GM23248 (cell line): ENCODE measurements around a stretch of chr7.

- RAMPAGE, long total RNA: no peak
Measured at GRCh38 chr7:201257-201759, 8.9 kb downstream of the FAM20C start.

- RAMPAGE, long total RNA: no peak
Measured at GRCh38 chr7:218944-219651, 26.7 kb downstream of the FAM20C start.

- RAMPAGE, long total RNA: no peak
Measured at GRCh38 chr7:332527-333494, 42.8 kb downstream of the FOXL3 start.

DNA sequence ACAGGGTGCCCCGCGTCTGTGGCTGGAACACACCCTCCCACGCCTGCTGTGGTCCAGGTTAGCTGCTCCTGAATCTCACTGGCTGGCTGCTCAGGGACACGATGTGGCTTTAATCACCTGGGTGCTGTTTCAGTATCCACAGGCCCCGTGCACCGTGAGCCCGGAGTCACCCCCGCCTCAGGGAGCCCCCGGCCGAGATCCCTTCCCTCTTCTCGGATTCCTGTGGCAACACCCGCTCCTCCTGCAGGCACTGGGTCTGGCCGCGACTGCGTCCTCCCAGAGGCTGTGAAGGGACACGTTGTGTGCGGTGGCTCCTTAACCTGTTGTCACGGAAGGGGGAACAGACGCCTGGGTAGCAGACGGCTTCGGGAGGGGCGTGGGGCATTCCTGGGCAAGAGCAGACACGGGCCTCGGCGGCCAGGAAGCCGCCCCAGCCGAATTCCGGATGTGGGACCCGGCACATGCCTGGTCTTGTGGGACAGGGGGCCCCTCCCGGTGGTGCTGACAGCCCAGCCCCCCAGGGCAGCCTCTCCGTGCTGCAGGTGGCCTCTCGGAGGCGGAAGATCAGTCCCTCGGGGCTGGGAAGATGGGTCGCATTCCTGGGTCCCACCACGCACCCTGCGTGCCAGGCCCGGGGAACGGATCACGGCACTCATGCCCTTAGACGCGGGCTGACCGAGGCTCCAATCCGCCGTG lies 79.0 kb downstream of the FOXL3 start:
- RAMPAGE, long total RNA: no peak

- RAMPAGE, long total RNA: no peak
Measured at GRCh38 chr7:435733-436250, 83.9 kb downstream of the PDGFA start.

- RAMPAGE, long total RNA: no peak
Measured at GRCh38 chr7:460497-461113, 59.0 kb downstream of the PDGFA start.

GRCh38 chr7:503549-504179 lies 16.0 kb downstream of the PDGFA start:
- RAMPAGE, long total RNA: no peak

DNA sequence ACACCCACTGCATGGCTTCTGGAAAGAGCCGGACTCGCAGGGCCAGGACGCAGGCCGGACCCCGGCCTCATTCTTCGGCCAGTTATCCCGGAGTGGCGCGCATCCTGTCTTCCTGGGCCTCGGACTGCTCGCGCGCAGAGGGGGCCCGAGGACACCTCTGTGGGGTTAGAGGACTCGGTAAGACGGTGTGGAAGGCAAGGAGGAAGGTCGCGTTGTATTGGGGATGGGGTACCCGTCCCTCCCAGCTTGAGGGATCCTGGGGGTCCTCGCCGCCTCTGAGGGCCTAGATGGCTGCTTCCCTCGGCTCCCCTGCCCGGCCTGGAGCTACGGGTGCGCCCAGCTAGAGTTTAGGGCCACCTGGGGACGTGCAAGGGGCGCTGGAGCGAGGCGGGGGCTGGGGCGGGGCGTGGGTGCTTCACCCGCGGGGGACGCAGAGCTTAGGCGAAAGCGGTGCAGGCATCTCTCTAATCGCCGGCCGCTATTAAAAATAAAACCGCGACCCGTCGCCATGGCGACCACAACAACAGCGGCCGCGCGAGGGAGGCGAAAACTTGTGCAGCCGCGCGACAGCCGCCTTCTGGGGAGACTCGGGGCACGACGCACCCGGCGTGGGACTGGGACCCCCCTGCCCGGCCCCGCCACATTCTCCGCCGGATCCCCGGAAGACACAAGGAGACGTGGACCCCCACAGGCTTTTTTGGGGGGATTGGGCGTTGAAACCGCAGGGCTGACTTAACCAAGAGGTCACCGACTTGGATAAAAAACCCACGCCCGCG lies 2.0 kb upstream of the PDGFA start:
- RAMPAGE, long total RNA: no peak

DNA sequence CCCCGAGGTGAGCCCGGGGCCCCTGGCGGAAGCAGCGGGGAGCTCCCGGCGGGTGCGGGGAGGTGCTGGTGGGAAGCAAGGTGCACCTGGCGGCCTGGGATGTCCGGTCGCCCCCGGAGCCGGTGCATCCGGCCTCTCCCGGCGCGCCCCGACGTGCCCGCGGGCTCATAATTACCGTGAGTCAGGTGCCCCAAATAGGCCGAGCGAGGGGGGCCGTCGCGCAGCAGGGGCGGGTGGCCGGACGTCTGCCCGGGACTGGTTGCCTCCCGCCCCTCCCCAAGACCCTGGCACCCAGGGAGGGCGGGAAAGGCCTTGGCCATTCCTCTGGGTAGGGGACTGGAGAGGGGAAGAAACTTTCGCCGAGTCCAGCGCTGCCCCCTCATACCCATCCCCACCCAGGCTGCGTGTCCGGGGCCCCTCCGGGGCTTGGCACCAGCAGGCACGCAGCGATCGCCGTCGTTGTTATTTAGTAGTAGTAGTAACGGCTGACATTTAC lies 3.1 kb upstream of the PDGFA start:
- RAMPAGE, long total RNA: no peak

DNA sequence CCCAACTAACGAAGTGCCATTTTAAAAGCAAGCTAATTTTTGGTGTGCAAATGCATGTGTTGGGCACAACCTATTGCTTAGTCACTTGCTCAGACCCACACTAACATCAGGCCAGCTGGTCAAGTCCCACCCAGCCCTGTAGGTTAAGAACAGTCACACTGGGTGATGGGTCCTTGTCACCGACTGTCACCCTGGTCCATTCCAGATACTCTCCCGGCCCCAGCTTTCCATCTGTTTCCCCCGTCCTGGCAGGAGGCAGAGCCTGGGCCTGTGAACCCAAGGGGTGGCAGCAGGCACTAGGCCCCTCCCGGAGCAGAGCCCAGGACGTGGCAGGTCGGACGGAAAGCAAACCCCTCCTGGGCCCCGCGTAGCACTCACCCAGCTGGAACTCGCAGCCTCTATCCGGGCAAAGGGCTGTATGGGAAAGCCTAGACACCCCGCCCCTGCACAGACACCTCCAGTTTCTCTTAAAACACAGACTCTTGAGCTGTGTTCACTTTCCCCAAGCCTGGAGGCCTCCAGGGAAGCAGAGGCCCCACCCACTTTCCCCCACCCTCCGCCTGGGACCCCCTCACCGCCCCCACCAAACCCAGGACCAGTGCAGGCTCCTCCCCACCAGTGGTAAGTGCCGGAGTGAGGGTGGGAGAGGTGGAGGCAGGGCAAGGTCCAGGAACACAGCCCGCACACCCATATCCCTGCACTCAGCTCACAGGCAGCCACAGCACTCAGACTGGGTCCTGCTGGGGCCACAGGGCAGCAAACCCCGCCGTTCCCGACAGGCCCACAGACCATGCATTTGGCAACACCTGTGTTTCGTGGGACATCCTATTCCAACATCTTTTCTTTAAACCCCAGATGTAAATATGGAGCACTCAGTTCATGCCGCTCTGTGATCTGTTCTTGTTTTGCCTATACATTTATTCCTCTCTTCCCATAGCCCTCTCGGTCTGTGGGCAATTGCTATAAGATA lies 98.1 kb upstream of the PDGFA start:
- RAMPAGE, long total RNA: no peak

DNA sequence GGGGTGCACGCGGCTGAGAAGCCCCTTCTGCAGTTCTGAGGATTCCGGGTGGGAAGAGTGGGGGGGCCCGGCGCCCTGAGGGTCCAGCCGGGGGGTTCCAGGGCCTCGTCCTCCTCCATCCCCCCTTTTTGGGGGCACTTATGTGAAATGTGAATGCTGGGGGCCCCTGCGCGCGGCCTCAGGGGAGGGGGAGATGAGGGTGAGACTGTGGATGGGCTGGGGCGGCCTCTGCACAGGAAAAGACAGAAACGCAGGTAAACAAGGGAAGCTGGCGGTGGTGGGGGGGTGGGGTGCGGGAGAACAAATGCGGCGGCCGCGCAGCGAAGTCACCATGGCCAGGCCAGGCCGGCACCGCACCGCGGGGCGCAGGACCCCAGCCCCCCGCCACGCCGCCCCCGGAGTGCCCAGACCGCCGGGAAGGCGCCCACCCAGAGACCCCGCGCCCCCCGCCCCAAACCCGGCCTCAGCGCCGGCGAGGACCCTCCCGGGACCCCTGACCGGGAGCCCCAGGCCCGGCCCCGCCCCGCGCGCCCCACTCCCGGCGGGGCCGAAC lies 14.6 kb upstream of the DNAAF5 start:
- RAMPAGE, long total RNA: no peak

DNA sequence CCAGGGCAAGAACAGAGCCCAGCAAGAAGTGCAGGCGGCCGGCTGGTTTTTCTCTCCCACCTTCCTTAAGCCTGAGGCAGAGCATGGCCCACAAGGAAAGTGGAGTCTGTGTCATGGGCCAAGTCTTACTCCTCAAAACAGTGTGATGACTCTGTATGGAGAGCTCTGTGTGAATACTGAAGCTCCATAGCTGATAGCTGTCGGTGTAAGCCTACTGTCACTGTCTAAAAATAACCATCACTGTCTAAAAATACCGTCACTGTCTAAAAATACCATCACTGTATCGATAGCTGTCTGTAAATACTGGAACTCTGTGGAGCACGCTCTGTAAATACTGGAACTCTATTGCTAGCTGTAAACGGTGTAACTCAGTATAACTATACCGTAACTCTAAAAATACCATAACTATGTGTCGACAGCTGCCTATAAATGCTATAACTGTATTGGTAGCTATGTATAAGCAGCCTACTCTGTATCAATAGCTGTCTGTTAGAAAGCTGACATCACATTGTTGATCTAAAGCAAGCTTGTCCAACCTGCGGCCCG lies 4.0 kb upstream of the PRKAR1B start:
- RAMPAGE, long total RNA: no peak

DNA sequence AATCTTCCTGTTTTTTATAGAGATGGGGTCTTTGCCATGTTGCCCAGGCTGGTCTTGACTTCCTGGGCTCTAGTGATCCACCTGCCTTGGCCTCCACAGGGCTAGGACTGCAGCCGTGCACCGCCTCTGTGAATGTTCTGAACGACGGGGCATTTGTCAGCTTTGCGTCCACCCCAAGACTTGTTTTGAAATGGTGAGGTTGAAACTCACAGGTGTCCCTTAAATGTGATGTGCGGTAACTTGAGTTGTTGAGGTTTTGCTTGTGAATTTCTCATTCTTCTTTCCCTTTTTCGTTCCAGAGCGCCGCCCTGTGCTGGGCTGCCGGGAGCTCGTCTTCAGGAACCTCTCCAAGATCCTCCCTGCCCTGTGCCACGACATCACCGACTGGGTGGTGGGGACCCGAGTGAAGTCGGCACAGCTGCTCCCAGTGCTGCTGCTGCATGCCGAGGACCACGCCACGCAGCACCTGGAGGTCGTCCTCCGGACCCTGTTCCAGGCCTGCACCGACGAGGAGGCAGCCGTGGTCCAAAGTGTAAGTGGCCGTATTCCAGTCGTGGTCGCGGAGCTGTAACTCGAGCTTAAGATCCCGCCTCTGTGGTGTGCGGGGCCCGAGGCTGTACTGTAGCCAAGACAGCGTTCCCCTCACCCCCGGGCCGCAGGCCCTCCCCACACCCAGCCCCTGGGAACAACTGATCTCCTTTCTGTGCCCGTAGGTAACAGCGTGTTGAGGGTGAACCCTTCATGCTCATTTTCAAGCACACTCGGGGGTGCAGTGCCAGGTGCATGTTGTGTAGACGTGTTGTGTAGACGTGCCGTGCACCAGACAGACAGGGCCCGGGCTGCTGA lies 27.4 kb upstream of the PRKAR1B start:
- RAMPAGE, long total RNA: no peak

GRCh38 chr7:869232-869850 lies 7.0 kb upstream of the GET4 start:
- RAMPAGE, long total RNA: no peak

GRCh38 chr7:895079-895926 lies 18.9 kb downstream of the GET4 start:
- RAMPAGE, long total RNA: no peak

DNA sequence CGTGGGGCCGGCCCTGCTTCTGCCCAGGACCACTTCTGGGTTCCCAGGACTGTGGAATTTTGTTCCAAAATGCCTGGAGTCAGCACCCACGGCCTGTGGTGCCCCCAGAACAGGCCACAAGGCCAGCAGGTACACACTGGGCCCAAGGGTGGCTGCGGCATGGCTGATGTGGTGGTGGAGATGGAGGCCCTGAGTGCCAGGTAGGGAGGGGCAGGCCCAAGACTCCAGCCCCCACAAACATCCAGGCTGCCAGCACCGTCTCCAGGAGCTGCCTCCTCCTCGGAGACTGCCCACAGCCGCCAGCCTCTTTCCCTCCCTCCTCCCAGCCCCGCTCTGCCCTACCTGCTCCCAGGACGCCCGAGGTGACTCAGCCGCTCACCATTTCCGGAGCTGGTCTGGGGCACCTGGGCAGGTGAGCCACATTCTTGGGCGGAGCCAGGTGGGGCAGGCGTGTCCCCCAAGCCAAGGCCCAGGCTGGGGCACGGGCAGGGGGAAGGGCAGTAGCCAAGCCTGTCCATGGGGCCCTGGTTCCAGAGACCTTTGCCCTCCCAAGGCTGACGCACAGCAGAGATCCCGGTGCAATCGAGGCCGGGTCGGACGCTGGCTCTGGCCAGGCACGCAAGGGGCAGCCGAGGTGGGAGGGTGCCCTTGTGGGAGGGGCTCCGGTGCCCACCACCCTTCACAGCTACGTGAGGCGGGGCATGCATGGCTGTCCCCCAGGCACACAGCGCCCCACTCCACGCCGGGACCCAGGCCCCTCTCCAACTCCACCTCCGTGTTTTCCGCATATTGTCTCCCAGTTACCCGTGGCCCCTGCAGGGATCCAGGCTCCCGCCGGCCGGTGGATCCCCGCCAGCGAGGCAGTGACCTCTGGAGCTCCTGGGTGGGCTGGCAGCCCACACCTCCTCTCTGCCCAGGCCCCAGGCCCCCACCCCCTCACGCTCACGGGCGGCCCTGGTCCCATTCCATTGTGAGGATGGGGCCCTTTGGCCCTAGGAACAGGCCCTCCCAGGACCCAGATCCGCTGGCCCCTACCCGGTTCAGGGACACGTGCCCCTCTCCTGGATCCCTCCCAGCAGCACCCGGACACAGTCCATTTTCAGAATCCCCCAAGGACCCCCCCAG lies 8.7 kb downstream of the ADAP1 start:
- RAMPAGE, long total RNA: no peak

DNA sequence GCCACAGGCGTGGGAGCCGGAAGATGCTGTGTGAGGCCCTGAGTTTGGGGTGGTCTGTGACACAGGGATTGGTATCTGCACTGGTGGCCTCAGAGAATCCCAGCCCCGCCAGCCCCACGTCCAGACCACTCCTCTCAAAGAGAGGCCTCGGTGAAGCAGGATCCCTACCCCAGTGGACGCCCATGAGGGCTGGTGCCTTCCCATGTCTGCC lies 8.1 kb upstream of the ADAP1 start:
- RAMPAGE, long total RNA: no peak

DNA sequence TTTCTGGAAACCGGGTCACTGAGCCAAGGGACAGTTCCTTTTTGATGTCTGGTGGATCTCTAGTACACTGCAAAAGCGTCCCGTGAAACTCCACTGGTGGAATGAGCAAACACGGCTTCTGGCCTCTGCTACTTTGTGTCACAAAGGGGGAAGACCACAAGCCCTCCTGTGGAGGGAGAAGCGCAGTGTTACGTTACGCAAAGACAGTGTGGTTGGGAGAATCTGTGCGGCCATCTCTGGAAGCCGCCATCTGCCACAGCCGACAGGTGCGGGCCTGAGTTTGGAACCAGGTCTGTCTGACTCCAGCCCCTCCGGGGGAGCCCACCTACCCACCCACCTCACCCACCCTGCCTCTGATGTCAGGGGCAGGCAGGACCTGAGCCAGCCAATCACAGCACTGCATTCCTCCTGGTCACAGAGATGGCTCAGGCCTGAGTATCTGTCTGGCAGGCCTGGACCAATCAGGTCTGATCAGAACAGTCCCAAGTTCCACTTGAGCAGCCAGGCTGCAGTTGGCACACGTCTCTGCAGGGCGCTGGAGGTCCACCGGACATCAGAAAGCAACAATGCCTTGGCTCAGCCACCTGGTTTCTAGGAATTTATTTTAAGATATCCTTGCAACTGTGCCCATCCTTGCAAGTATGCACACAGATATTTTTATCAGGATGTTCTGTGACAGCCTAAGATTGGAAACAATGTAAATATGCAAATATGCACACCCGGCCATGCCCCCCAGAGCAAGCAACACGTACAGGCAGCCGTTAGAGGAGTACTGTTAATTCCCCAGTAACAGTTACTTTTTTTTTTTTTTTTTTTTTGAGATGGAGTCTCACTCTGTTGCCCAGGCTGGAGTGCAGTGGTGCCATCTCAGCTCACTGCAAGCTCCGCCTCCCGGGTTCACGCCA lies 2.8 kb upstream of the CYP2W1 start:
- RAMPAGE, long total RNA: no peak

DNA sequence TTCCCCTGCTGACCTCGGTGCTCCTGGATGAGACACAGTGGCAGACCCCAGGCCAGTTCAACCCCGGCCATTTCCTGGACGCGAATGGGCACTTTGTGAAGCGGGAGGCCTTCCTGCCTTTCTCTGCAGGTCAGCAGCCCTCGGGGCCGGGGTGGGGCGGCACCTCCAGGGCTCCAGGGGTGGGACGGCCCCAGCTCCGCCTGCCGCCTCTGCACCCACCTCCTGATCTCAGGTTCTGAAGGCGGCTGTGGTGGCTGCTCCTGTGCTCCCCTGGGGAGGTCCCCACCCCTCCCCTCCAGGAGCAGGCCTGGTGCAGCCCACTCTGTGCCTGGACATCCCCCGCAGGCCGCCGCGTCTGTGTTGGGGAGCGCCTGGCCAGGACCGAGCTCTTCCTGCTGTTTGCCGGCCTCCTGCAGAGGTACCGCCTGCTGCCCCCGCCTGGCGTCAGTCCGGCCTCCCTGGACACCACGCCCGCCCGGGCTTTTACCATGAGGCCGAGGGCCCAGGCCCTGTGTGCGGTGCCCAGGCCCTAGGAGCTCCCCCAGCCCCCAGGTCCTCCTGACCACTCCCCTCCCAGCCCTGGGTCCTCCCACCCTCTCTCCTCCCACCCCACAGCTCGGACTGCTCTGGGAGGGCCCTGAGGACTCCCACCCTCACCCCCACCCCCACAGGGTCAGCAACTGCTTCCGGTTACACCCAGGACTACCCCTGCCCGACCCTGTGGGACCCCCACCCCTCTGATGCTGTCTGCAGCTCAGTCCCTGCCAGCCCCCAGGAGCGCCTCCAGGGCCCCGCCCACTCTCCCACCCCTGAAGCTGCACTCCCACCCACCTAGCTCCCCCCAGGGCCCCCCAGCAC lies 5.5 kb downstream of the CYP2W1 start:
- RAMPAGE, long total RNA: no peak

- RAMPAGE, long total RNA: no peak
Measured at GRCh38 chr7:1025802-1026746, 18.3 kb upstream of the GPR146 start.